PC-3 (cell line): Measurements from ENCODE around the genes UNC13C and ZNF280D.

GRCh38 chr15:52805563-52806643, 15.8 kb upstream of the ONECUT1 start:
- RAMPAGE, long total RNA: no peak

DNA sequence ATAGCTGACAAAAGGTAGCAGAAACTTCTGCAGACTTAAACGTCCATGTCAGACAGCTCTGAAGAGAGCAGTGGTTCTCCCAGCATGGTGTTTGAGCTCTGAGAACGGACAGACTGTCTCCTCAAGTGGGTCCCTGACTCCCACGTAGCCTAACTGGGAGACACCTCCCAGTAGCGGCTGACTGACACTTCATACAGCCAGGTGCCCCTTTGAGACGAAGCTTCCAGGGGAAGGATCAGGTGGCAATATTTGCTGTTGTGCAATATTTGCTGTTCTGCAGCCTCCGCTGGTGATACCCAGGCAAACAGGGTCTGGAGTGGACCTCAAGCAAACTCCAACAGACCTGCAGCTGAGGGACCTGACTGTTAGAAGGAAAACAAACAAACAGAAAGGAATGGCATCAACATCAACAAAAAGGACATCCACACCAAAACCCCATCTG, 34.4 kb upstream of the ONECUT1 start:
- RAMPAGE, long total RNA: no peak

- RAMPAGE, long total RNA: no peak
These were observed 320.9 kb downstream of the WDR72 start for GRCh38 chr15:53438508-53438987.

- RAMPAGE, long total RNA: no peak
These were observed 309.5 kb downstream of the WDR72 start for GRCh38 chr15:53449783-53450472.

DNA sequence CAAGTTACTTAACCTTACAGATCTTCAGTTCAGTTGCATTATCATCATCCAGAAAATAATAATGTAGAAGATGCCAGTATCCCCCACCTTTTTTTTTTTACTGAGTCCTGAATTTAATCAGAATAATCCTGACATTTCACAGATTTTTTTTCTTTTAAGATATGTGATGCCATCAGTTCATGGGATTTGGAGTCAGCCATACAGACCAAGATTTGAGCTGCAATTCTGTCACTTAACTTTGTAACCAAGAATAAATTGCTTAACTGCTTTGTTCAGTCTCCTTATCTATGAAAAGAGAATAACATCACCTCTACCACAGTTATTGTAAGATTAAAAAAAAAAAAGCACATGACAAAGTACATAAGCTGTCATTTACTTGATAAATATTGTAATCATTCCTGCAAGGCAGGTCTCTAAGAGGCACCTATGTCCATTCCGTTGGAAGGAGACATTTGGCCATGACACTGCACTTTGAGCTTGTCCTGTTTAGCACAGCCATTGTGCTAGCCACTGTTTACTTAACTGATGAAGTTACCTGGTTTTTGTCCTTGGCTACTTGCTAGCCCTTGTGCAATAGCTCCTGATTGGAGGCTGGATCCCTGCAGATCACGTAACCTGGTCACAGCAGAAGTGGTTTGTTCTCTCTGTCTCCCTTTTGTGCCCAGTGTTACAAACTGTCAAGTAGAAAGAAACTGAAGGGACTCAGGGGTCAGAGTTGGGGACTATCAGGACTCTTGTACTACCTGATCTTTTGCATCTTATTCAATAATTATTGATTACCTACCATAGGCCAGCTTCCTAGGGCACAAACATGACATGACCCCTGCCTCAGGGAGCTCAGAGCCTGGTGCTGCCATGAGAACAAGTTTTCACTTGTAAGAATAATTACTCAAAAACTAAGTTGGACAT, 306.0 kb downstream of the WDR72 start:
- RAMPAGE, long total RNA: no peak

- RAMPAGE, long total RNA: no peak
These were observed 44.9 kb downstream of the WDR72 start for GRCh38 chr15:53714467-53715052.

DNA sequence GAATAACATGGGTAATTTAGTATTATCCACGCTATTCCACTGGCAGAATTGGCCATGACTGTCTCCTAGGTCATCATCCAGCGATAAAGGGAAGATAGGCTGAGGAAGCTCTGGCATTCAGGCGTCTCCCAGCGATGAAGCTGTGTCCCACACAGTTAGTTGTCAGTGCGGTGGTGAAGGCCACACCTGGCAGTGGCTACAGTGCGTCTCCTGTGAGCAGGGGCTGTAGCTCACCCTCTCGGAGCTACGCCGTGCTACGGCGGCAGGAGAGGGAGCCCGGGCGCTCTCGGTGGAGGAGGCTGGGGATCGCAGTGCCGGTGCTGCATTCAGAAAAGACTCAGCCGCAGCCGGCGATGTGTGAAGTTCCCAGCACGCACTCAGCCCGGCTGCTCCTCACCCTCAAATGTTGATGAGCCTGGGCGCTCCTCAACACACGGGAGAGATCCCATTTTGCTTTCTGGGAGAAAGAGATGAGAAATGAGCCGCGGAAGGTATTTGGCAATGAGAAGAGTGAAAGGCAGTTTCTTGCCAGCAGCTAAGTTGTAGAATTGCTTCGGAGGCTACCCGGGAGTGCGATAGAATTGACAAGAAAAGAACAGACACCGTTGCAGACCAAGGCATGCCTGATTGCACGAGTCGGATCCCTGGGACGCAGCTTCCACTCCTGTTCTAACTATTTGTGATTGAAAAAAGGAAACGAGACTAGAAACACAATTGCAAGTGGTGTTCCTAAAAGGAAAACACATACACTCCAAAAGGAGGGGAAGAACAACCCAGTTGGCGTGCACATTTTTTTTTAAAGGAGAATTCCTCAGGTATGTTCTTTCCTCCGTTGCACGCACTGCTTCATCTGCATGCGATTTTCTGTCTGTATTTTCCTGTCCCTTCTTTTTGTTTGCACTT, at the start of gene UNC13C:
Gene UNC13C (plus strand): TSS at position 329 of the 903 bp plus-strand sequence.
- RAMPAGE, long total RNA: no peak

DNA sequence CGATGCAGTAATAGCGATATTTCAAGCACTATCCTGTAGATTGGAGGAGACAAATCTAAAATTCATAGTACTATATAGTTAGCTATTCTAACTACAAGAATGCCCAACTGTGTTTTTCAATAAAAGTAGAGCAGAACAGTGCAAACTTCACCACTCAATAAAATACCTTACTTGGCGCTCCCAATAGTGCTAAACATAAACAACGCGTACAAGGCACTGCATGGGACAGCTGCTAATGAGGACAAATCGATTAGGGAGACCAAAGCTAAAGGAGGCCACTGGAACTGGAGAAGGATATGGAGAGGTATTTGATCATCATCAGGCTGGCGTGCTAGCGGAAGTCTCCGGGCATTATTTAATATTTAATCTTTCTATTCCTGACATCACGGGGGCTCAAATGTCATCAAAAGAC, 762 bp downstream of the CCPG1 start:
- RAMPAGE, long total RNA: no peak

- RAMPAGE, long total RNA: no peak
These were observed 84.2 kb downstream of the NEDD4 start for GRCh38 chr15:55909046-55909852.

DNA sequence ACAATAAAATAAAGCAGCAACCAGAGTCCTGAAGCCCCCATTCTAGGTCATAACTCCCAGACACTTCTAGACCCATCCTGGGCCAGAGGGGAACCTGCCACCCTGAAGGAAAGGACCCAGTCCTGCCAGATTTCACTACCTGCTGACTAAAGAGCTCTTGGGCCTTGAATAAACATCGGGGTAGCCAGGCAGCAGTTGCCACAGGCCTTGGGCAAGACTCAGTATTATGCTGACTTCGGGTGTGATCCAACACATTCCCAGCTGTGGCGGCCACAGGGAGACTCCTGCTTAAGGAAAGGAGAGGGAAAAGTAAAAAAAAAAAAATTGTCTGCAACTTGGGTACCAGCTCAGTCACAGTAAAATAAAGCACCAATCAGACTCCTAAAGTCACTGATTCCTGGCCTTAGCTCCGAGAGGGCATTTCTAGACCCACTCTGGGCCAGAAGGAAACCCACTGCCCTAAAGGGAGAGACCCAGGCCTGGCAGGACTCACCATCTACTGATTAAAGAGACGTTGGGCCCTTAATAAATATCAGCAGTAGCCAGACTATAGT, 23.8 kb downstream of the NEDD4 start:
- RAMPAGE, long total RNA: no peak

DNA sequence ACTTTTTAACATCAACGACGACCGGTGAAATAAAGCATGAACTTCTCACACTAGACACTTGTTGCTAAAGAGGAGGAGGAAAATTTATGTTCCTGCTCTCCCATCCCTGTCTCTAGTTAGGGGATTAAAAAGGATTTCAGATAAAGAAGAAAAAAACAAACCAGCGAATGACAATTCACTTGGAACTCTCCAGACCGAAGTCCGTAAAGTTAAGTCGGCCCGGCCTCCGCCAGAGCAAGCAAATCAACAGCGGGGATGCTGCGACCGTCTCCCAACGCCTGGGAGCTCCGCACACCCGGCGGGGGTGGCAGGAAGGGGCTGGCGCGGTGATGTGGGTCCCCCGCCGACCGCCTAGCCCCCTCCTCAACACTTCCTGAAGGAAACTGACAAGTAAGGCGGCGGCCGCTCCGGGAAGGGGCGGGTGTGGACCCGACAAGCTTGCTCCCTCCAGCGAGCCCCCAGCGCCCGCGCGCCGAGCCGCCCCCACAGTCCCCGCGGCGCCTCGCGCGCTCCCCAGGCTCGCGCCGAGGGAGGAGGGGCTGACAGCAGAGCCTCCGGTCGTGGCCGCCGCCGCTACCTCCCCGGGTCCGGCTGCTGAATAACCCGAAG, 440 bp downstream of the NEDD4 start:
- RAMPAGE, long total RNA: no peak

- RAMPAGE, long total RNA: no peak
These were observed 96.2 kb upstream of the NEDD4 start for GRCh38 chr15:56089318-56090243.

GRCh38 chr15:56222166-56223180, 21.2 kb downstream of the RFX7 start:
- RAMPAGE, long total RNA: no peak

DNA sequence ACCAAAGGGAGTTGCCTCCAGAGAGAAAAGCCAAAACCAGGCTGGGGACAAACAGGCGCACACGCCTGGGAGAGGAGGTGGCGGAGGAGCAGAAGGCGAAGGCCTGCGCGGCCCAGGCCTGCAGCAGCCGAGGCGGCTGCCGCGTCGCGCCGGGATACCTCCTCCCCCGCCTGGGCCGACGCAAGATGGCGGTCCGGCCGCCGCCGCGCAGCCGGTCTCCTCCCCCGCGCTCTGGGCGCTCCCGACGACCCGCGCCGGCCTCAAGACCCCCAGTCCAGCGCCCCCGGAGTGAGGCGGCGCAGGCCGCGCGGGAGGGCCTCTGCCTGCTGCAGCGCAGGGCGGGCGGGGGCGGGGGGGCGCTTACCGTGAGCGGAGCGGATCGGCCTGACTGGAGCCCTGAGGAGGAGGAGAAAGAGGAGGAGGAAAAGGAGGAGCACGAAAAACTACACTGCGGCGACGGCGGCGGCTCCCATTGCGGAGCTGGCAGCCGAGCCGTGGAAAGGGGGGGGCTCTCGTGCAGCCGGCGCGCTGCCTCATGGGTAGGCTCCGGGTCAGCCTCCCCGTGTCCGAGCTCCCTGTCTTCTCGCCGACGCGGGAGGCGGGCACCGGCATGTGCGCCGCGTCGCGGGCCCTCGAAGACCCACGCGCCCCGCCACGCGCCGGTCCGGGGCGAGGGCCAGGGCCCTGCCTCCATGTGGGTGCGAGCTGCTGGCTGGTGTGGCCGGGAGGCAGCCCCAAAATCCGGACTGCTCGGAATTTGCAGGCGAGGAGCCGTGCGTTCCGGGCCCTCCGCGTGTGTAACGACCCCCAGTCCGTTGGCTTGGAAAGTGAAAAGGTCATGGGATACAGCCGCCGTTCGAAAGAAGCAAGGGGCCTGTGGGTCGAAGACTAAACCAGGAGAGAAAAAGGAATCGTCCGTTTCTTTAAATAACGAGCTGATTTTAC, at the start of gene ZNF280D:
Gene ZNF280D (minus strand): TSS at position 416 of the 945 bp plus-strand sequence.
- RAMPAGE, long total RNA: no peak

GRCh38 chr15:56886318-56886517, 32.2 kb upstream of the TCF12 start:
- RAMPAGE, long total RNA: no peak

DNA sequence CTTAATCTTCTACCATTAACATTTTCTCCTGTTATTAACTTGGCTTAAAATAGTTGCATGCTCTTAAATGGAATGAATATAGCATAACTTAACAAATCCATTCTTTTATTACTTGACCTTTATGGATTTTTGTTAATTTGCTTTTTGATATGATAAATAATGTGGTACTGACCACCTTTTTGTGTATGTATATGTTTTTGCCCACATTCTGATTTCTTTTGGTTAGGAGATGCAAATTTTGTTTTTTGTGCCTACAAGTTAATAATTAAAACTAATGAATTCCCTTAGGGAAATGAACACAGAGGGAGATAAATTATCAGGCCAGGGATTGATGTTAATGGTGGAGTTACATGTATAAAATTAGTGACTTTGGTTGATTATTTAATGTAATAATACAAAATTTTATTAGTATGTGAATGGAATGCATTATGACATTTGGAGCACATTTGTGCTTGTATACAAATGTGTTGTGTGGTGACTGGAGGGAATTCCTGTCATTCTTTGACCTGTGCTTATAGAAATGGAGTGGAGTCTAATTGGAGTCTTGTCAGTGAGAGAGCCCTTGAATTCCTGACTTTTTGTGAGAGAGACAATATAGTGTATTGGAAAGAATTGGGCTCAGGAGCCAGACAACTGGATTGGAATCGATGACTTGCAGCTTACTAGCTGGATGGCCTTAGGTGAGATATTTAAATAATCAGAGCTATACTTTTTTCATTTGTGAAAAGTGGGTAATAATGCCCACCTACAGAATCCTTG, 9.2 kb downstream of the TCF12 start:
- RAMPAGE, long total RNA: no peak

GRCh38 chr15:57152148-57152607, 224.1 kb upstream of the CGNL1 start:
- RAMPAGE, long total RNA: no peak

DNA sequence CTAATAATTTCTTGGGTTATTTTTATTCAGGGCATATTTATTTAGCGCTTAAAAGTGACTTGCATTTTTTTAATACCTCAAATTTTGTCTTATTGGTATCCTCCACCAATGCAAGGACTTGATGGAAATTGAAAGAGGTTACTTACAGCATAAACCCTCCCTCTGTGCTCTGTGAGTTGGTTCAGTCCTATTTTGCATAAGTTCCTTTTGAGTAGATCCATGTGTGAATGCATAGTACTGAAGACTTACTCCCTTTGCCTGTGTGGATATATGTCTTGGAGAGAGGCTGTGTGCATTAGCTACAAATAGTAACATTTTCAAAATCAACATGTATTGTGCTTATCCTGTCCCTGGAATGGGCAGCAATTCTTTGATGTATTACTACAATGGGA, 157.1 kb upstream of the CGNL1 start:
- RAMPAGE, long total RNA: no peak

DNA sequence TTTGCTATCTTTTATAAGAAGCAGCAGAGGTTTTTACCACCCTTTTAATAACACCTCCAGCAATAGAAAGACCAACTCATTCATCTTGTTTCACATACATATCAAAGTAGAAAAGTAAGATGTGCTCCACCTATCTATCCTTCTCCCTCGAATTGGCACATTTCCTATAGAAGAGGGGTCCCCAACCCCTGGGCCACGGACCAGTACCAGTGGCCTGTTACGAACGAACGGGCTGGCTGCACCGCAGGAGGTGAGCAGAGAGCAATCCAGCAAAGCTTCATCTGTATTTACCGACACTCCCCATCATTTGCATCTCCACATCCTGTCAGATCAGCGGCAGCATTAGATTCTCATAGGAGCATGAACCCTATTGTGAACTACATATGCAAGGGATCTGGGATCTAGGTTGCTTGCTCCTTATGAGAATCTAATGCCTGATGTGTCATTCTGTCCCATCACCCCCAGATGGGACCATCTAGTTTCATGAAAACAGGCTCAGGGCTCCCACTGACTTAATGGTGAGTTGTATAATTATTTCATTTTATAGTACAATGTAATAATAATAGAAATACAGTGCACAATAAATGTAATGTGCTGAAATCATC, 94.9 kb upstream of the CGNL1 start:
- RAMPAGE, long total RNA: no peak

GRCh38 chr15:57388214-57388895, 12.1 kb downstream of the CGNL1 start:
- RAMPAGE, long total RNA: no peak